ENCODE measurements around a stretch of chr15.

- PRO-cap, 3 experiments: peak in 3 of 3 experiments; most common plus-strand start chr15:33068313 (in 2); most common minus-strand start chr15:33067941 (in 3)
Observed at GRCh38 chr15:33067256-33068548, 126.8 kb downstream of the FMN1 start.

- PRO-cap, 3 experiments: peak in 1 of 3 experiments; most common plus-strand start chr15:33145803 (in 1)
Observed at GRCh38 chr15:33145214-33146030, 49.1 kb downstream of the FMN1 start.

DNA sequence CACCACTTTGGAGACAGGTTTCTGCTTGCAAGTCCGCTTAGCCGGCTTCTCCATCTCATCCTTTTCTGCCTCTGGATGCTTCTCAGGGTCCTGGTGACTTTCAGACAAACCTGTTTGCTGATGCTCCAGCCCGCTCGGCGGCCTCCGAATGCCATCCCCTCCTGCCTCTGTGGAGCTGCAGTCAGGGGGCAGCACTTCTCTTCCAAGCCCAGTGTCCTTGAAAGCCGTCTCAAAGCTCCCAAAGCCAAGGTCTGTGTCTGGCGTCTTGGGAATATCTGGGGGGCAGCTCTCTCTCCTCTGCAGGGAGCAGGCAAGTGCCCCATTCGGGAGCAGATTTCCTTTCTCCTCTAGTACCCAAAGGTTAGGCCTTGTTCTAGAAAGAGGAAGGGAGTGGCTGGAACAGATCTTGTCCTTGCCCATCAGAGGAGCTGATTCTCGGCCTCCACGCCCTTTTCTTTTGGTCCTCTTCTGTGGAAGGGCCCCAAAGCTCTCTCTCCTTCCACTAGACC is 40.5 kb downstream of the FMN1 start:
- PRO-cap, 3 experiments: no peak in any of the 3 experiments

GRCh38 chr15:33997606-33998354 is 29.5 kb downstream of the CHRM5 start:
- PRO-cap, 3 experiments: no peak in any of the 3 experiments

DNA sequence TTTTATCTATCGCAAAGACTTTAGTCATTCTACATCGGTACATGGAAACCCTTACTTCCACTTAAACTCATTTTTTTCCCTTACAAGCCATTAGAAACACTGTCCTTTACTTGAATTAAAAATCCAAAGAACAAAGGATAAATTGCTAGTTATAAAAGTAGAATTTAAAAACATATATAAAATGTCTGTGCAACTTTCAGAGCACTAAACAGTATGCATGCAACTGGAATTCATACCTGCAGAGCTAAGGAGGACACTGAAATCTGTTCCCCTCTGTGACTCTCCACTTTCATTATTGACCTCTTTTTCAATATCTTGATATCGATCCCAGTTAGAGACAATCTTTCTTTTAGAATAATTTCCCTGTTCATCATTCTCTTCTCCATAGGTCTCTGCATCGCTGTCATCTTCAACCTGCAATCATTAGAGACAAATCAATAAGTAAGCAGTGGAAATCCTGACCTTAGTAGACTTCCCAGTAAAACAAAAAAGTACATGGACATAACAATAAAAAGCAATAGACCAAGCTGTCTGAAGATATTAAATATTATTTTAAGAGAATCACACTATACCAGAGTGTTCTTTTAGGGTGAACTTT is 34.6 kb downstream of the CHRM5 start:
- PRO-cap, 3 experiments: no peak in any of the 3 experiments

DNA sequence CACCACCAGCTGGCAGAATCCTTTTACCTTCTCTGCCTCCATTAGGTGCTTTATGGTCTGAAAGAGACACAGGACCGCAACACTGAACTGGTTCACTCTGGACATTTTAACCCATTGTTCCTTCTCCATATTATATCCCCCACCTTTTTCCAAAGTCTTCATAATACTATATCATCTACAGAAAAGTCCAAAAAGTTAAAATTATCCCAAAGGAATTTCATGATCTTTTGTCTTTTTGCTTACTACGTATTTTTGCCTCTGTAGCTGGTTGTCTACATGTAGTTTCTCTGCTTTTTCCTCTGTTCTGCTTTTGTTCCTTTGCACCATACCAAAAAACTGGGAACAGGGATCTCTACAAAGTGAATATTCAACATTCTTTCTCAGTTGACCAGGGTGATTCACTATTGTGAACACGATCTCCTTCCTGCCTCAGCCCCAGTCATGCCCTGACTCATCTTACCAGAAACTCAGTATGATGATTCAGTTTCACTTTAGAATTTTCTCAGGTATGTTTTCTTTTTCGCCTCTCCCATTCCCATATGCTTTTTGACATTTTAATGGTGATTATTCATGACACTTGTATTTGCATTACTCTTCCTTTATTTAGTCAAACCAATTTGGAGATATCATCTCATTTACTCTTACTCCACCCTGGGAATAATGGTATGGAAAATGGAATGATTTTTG is 14.4 kb downstream of the EMC4 start:
- PRO-cap, 3 experiments: no peak in any of the 3 experiments

DNA sequence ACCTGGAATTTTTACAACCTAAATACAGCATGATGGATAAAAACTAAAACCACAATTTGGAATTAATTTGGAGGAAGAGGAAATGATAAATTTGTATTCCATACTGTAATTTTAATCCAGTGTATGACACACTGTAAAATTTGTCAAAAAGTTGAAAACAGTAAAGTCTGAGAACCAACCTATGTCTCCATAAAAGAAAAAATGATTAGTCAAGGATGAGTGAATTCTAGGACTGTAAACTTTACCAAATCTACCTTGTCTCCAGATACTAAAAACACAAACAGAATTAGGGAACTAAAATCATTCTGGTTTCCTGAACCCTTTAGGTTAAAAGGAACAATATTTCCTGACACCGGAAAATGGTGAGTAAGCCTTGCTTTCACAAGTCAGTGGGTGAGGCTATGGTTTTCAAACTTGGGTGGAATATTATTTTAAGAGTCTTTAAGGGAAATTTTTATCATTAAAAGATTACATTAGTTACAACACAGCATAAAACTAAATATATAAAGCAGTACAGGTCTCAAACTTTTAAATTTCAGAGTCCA is 2.5 kb downstream of the SLC12A6 start:
- PRO-cap, 3 experiments: no peak in any of the 3 experiments

DNA sequence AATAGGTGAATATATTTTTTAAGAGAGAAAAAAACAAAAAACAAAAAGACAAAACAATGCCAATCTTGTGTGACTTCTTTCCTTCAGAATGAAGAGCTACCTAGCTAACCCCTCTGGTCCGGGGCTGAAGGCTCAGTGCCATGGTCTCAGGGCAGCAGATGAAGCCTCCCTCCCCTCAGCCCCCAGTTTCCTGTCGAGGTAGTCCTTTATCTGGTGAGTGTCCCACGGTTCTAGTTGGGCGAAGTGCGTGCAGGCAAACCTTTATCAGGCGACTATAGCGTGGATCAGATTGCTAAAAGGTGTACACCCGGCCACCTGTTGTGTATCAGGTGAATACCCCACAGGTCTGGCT is 725 bp downstream of the SLC12A6 start:
- PRO-cap, 3 experiments: no peak in any of the 3 experiments

DNA sequence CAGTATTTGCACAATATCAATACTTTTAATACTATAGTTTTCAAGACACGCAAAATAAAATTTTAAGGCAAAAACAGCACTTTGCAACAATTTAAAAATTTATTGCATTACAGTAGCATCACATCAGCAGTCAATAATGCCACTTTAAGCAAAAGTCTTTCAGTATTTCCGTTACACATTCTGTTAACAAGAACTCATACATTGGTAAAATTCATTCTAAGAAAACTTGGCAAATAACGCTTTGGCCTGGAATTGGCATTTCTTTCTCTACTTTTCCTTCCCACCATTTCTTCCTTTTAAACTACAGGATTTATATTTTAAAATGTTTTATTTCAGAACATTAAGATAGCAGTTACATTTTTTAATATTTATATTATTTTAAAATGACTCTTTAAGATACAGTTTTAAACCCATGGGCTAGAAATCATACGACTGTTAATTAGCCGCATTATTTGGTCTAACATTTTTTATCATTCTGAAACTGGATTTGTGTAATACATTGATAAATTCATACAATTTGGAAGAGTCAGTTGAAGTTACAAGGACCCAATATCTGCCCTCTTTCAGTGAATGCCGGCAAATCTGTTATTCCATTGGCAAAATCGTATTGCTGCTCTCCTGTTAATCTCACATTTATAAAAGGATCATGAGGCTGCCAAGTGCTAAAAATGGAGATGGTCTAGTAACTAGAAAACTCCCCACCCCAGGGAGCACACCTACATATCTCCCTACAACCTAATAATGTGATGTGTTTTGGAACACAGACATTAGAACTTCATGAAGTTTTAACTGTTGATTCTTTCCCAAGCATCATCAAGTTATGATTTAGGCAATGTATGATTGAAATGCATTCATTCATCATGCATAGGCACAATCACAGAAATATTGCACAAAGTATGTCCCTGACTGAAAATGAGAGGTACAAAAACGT is 12.3 kb upstream of the LPCAT4 start:
- PRO-cap, 3 experiments: no peak in any of the 3 experiments

DNA sequence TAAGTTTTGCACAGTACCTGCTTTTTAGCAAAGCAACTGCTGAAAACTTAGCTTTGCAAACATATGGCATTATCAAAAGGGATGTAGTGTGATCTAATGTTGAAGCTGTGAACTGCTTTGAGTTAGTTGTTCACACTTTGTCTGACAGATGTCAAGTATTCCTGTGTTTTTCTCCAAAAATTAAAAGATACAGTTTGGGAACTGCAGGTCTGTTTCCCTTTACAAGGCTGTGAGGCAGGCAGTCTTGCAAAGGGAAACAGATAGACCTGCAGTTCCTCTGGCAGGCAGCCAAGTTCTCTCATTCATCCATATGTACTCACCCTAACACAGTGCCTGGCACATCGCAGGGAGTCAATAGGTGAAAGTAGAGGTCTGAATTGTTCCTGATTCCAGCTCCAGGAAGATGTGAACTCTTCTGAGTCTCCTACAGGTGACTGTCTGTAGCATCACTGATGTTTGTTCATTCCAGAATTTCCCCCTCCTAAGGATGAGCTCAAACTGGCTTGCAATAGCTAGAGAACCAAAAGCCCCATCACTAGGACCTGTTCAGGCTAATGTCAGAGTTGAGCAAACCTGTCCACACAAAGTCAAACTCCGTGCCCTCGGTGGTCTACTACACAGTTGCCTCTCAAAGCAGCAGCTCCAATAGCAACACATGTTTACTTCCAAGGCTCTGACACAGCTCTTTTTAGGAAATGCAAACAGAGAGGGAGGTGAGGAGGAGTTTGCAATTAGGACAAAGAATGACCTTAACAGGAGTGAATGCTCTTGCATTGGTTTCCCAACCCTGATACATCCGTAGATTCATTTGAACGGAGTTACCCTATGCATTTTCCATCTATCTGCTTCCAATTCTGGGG is 64.6 kb upstream of the GOLGA8B start:
- PRO-cap, 3 experiments: no peak in any of the 3 experiments

- PRO-cap, 3 experiments: no peak in any of the 3 experiments
Observed at GRCh38 chr15:34715984-34716622, 38.7 kb downstream of the GJD2 start.

- PRO-cap, 3 experiments: no peak in any of the 3 experiments
Observed at GRCh38 chr15:34792905-34793631, 2.3 kb downstream of the ACTC1 start.

DNA sequence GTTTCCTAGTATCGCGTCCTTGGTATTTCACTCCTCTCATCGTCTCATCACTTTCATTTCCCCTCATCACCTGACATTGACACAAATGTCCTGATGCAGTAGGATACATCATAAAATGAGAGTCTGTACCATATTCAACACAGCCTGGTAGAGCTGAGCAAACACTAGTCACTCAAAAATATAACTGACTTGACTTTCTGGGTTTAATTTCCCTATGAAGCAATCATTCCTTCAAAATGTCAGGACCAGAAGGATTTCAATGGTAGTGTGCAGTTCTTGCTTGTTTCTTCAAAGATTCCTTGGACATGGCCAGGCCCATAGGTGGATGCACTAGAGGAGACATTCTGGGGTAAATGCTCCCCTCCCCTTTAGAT is 59.7 kb upstream of the ACTC1 start:
- PRO-cap, 3 experiments: no peak in any of the 3 experiments

GRCh38 chr15:35061447-35062460 is 23.3 kb downstream of the NANOGP8 start:
- PRO-cap, 3 experiments: peak in 1 of 3 experiments; most common minus-strand start chr15:35061664 (in 1)

GRCh38 chr15:35158691-35159467 is 73.8 kb upstream of the NANOGP8 start:
- PRO-cap, 3 experiments: no peak in any of the 3 experiments

DNA sequence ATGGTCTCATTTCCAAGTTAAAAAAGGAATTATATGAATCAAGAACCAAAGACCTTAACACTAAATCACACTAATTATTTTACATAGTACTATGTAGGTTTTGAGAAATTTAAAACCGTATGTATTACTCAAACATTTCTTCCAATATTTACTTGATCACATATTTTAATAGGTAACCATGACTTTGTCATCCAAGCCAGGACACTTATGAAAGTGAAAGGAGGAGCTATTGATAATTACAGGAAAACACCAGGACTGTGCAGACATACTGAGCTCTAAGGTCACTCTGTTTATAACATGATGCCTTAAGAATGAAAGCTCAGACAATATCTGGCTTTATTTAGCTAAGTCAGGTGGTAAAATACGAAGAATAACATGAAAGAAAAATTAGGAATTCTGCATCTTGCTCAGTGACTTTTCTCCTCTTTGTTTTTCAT is 216.0 kb upstream of the NANOGP8 start:
- PRO-cap, 3 experiments: no peak in any of the 3 experiments

- PRO-cap, 3 experiments: no peak in any of the 3 experiments
Observed at GRCh38 chr15:35389714-35390217, 156.2 kb downstream of the DPH6 start.

GRCh38 chr15:35690414-35691225 is 144.7 kb upstream of the DPH6 start:
- PRO-cap, 3 experiments: no peak in any of the 3 experiments

DNA sequence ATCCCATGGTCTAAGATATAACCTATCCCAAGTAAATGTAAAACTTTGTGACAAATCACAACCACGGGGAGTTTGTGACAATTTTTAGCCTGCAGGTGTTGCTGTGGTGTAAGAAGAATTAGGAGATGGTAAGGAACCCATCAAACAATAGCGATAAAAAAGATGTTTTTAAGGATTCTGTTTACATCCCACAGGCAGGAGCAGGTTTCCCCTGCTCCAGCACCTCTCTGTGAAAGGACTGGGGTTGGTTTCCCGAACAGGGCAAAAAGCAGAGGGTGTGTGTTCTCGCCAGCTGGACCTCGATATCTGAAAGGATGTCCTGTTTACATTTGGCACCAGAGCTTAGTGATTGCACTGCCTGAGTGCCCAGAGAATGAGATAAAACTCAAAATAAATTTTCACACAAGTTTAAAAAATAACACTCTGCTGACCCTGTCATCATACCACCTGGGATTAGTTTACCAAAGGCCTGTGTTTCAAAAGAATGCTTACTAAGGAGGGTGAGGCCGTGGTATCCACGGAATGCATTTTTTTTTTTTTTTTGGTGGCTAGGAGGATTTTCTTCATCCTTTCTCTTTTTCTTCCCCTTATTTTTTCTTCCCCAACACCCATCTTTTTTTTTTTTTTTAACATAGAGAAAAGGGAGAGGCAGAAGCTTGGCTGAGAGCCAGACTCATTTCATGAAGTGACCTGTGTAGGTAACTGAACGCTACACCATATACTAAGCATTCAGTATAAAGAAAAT is 151.8 kb upstream of the DPH6 start:
- PRO-cap, 3 experiments: no peak in any of the 3 experiments

DNA sequence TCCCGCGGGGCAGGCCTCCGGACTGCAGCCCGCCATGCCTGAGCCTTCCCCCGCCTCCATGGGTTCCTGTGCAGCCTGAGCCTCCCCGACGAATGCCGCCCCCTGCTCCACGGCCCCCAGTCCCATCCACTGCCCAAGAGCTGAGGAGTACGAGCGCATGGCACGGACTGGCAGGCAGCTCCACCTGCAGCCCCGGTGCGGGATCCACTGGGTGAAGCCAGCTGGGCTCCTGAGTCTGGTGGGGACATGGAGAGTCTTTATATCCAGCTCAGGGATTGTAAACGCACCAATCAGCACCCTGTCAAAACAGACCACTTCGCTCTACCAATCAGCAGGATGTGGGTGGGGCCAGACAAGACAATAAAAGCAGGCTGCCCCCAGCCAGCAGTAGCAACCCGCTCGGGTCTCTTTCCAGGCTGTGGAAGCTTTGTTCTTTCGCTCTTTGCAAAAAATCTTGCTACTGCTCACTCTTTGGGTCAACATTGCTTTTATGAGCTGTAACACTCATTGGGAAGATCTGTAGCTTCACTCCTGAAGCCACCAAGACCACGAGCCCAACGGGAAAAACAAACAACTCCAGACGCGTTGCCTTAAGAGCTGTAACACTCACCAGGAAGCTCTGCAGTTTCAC is 501.3 kb upstream of the DPH6 start:
- PRO-cap, 3 experiments: no peak in any of the 3 experiments